Left colon (tissue), 1 donor: ENCODE measurements around a stretch of chr12.

GRCh38 chr12:30791075-30791338 is 36.3 kb upstream of the CAPRIN2 start:
- PRO-cap, result unidirectional peak, plus-strand start at chr12:30791206

DNA sequence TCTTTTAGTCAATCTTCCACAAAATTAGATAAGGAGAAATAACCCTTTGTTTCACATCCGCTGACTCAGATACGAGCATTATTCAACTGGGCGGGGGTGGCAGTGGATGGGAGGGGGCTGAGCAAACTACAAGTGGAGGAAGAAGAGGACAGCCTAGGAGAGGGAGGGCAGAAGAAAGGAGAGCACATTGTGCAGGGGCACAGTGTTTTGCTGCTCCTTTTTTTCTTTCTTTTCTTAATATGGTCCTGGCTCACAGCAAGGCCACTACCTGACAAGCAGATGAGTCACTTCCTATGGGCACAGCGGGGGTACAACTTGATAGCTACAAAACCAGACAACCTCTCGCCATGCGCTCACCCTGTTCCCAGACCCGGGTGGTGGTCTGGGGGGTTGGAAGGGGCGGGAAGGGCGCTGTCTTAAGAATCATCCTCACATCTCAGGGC is 40.4 kb upstream of the CAPRIN2 start:
- PRO-cap, result no peak

- PRO-cap, result no peak
Observed at GRCh38 chr12:31074611-31074985, 938 bp downstream of the DDX11 start.

GRCh38 chr12:31322628-31323401 is 3.1 kb downstream of the SINHCAF start:
- PRO-cap, result no peak

DNA sequence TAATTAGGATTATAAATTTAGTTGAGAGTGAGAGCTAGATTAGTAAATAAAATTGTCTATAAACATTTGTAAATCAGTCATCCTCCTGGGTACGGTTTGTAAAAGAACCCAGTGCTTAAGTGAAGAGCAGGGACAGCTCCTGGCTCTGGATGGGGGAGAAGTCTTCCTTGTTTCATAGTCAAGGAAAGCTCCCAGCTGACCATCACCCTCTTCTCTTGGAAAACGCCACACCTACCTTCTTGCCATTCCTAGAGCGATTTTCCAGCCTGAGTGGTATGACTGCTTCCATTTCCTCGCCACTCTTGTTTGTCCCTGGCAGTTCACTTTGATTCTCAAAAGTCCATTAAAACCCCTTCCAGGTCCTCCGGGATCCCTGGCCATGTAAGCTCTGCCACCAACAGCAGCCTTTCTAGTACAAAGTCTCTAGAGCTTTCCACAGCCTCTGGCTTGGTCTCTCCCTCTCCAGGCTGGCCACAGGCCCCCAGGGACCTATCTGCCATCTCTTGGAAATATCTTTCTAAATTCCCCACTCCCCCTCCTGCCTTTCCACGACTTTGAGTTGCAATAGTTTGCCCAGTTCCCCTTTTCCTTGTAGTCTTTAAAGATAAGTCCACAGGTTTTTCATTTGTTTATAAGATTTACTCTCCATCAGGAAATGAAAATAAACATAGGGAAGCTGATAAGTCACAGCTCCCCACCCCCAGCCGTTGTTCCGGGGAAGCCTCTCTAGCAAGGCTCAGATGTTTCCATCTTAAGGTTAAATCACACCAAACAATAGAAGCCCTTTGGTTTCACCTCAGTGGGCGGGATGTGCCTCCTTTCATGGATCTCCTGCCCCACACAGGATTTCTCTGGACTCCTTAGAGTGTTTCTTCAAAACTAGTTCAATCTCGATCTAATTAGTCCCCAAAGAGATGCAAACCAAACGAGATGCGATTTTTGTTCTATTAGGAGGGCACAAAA is 42.8 kb upstream of the SINHCAF start:
- PRO-cap, result no peak

- PRO-cap, result no peak
Observed at GRCh38 chr12:31386229-31386920, 60.4 kb upstream of the SINHCAF start.

- PRO-cap, result no peak
Observed at GRCh38 chr12:31589280-31589674, 1.7 kb downstream of the DENND5B start.

GRCh38 chr12:31651796-31652393 is 7.6 kb upstream of the ETFBKMT start:
- PRO-cap, result no peak

DNA sequence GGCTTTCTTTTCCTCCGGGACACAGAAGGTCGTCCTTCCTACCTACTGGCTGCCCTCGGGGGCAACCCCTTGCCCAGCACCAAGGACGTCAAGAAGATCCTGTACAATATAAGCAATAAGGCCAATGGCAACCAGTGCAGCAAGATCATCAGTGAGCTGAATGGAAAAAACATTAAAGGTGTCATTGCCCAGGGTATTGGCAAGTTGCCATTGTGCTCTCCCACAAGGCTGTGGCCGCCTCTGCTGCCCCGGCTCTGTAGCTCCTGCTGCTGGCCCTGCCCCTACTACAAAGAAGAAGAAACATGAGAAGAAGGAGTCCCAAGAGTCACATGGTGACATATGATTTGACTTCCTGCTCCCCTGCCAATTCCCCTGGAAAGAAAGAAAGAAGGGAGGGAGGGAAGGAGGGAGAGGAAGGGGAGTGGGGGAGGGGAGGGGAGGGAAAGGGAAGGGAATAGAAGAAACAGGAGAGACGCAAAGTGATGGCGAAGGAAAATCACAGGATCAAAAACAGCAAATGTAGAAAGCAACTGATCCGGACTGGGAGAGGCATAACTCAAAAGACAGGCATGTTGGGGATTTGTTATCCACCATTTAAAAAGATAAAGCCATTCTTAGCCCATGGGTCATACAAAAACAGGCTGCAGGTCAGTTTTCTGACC is 61.3 kb upstream of the RESF1 start:
- PRO-cap, result no peak

DNA sequence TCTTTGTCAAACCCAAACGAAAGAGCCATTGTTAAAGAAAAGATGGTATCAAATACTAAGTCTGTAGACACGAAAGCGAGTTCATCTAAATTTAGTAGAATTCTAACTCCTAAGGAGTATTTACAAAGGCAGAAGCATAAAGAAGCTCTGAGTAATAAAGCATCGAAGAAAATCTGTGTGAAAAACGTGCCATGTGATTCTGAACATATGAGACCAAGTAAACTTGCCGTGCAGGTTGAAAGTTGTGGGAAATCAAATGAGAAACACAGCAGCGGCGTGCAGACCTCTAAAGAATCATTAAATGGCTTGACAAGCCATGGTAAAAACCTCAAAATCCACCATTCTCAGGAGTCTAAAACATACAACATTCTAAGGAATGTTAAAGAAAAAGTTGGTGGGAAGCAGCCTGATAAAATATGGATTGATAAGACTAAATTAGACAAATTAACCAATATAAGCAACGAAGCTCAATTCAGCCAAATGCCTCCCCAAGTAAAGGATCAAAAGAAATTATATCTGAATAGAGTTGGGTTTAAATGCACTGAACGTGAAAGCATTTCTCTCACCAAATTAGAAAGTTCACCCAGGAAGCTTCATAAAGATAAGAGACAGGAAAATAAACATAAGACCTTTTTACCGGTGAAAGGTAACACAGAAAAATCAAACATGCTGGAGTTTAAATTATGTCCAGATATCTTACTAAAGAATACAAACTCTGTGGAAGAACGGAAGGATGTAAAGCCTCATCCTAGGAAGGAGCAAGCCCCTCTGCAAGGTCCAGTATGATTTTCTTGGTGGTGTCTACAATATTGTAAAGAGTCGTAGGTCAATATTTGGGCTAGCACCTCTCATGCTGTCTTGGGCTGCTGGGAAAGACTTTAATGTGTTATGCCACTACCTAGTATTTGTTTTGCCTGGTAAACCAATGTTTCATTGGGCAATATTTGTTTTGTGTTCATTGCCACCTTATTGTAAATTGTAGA is 26.3 kb downstream of the RESF1 start:
- PRO-cap, result no peak

DNA sequence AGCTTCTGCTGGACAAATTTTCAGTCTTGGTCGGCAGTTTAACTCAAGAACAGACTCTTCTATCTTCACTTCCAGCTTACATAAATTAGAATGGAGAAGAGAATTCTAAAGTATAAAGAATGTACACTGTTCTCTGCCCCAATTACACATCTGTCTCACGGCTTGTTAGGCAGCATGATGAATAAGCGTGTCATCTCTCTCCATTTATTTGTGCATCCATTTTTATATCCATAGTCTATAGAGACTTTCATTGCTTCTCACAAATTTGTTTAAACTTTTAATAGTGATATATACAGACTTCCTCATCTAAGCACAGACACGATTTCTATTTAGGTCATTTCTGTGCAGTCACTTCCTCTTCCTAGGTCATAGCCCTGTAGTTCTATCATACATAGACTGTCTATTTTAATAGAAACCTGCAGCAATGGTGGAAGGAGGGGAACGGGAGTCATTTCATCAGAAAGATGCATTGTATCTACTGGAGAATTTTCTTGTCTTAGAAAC is 133.5 kb upstream of the FGD4 start:
- PRO-cap, result no peak

DNA sequence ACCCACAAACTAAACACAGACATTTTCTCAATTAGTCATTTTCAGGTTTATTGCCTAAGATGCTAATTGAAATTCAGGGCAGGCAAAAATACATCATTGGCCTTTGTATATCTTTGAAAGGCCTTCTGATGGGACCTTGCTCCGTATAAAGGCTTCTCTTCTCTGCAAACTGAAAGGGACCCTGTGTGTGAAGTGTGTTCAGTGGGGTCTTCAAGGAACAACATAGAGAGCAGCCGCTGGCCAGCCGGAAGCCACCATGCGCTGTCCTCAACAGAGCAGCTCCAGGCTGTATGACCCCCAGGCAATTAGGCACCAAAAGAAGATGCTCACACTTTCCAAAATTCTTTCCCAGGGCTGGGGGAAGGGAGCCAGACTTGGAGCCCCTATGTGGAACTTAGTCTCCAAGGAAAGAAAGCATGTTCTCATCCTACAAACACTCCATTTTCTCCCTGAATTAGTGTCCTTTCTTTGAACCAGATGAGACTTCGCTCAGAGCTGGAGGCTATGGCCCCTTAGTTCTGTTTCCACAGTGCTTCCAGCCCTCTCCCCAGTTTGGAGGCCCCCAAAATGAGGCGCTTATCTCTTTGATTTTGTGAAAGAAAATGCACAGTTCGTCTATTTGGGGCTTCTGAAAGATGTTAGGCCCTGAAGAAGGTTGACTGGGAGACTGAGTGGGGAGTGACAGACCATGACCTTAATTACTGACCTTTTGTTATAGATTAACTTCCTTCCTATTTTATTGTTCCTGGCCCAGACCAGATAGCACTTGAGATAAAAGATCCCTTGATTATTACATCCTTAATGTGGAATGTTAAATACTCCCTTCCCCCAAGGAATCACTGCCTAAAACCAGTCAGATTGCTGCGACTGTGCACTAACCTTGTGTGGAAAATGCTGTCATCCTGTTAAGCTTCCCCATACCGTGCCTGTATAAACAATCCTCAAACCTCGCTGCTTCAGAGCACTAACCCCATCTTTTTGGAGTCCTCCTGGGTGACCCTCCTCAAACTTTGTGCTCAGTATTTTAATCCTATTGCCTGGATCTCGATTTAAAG is 128.3 kb upstream of the FGD4 start:
- PRO-cap, result no peak

DNA sequence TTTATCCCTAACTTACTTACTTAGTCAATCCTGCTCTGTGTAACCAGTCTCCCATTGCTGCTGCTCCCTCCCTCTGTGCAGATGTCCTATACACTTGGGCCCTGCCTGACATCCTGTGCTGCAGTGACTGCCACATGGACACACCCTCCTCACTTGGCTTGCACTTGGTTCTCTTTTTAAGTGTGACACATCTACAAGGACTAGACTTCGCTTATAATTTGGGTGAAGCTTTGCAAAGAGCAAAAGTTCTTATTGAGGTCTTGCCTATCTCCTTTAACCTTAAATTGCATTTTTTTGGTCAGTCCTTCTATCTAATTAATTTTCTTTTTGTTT is 51.5 kb downstream of the FGD4 start:
- PRO-cap, result no peak

DNA sequence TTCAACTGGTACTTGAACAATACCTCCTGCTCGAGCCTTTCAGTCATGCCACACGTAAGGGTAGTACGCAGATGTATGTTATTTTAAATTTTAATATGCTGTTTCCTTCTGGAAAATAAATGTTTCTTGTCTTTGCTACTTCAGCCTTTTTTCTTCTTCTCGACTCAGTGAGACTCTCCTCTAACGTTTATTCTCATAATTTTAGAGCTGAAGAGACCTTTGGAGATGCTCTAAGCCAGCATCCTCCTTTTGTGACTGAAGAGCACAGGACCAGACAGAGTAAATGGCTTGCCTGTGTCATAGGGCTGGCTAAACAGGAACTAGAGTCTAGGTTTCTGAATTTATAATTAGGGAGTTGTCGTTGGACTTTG is 98.4 kb downstream of the FGD4 start:
- PRO-cap, result no peak

DNA sequence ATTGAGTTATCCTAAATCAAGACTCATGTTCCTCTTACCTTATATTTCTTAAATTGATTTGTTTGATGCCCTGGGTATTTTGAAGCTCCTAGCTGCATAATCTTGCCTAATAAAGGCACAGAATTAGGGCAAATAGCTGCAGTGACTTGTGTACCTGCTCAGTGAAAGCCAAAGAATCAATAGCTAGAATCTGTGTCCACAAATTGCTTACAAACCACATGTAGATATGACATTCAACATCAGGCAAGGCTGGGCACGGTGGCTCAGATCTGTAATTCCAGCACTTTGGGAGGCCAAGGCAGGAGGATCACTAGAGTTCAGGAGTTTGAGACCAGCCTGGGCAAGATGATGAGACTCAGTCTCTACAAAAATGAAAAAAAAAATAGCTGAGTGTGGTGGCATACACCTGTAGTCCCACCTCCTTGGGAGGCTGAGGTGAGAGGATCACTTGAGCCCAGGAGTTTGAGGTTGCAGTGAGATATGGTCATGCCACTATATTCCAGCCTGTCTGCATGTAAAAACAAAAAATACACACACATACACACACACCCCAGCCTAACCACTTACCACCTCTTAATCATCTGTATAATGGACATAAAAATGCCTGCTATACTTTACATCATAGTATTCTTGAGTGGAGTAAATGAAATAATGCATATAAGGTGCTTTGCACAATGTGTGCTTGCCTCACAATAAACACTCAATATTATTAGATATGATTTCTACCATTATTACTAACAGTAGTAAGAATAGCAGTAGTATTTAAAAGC is 132.0 kb upstream of the DNM1L start:
- PRO-cap, result no peak

- PRO-cap, result no peak
Observed at GRCh38 chr12:32612857-32613463, 66.1 kb upstream of the DNM1L start.

DNA sequence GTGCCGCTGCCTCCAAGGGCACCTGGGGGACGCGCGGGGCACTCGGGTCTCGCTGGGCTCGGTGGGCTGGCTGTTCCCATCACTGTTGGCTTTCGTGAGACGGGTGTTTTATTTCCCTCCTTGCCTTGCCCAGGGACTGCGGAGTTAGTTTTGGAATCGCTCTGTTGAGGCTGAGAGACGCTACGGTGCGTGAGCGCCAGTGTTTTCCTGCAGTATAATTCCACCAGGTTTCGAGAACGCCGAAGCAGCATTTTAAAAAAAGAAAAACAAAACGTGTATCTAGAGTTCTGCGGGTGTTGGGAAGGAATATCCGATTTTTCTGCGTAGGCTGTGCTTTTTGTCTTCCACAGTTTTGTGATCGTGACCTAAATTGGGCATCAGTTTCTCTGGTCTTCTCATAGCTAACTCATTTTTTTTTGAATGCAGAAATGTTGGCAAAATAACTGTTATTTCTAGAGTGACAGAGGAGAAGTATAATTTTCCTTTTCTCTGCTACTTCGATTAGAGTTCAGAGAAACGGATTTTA is 765 bp downstream of the DNM1L start:
- PRO-cap, result no peak

DNA sequence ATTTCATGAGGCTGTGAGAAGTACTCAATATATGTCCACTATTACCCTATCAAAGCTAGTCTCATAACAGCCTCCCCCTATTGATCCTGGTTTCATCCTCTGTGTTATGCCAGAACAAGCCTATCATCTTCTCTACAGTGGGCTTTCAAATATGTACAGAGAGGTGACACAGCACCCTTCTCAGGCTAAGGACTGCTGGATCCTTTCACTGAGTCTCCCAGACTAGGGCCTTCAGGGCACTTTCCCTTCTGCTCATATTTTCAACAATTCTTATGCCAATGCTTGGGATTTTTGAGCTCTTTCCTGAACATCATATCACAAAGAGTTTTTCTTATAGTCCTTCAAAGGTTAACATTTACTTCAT is 33.4 kb upstream of the YARS2 start:
- PRO-cap, result no peak

- PRO-cap, result no peak
Observed at GRCh38 chr12:32893449-32893898, 3.1 kb downstream of the PKP2 start.

GRCh38 chr12:32897361-32897849 is 828 bp upstream of the PKP2 start:
- PRO-cap, result bidirectional peak, plus-strand start at chr12:32897451, minus-strand start at chr12:32897304